ENCODE data around the genes TBC1D23 and NIT2.

DNA sequence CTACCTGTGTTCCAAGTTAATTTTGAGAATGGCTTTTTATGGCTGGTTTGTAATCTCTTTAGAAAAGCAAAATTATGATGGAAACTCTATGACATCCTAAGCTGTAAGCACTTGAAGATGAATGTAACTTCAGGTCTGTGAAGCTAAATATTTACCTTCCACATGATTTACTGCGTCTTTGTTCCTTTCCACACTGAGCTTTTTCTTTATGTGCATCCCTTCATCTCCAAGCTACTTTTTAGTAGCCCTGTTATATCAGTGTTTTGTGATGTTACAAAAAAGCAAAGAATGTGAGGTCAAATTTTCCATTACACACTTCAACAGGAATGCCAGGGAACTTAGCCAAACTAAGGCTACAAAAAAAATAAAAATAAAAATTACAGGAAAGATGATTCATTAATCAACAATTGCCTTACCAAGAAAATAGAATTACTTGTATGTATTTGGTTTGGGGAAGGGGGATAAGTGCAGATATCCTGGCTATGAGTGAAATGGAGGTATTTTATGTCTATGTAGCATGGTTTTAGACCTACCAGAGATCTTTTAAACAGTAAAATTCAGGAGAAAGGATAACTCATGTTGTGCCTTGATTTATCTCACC lies 73.0 kb downstream of the FILIP1L start:
- PRO-cap: bidirectional peak, plus-strand start at position 440 of the sequence, minus-strand start at position 243 of the sequence

- PRO-cap: no peak
These were observed 50.4 kb downstream of the FILIP1L start for GRCh38 chr3:100063824-100064459.

- PRO-cap: bidirectional peak, plus-strand start at chr3:100260995, minus-strand start at chr3:100260710
These were observed at the start of gene TBC1D23 for GRCh38 chr3:100260618-100261145. Gene TBC1D23 (plus strand): TSS chr3:100260992.

DNA sequence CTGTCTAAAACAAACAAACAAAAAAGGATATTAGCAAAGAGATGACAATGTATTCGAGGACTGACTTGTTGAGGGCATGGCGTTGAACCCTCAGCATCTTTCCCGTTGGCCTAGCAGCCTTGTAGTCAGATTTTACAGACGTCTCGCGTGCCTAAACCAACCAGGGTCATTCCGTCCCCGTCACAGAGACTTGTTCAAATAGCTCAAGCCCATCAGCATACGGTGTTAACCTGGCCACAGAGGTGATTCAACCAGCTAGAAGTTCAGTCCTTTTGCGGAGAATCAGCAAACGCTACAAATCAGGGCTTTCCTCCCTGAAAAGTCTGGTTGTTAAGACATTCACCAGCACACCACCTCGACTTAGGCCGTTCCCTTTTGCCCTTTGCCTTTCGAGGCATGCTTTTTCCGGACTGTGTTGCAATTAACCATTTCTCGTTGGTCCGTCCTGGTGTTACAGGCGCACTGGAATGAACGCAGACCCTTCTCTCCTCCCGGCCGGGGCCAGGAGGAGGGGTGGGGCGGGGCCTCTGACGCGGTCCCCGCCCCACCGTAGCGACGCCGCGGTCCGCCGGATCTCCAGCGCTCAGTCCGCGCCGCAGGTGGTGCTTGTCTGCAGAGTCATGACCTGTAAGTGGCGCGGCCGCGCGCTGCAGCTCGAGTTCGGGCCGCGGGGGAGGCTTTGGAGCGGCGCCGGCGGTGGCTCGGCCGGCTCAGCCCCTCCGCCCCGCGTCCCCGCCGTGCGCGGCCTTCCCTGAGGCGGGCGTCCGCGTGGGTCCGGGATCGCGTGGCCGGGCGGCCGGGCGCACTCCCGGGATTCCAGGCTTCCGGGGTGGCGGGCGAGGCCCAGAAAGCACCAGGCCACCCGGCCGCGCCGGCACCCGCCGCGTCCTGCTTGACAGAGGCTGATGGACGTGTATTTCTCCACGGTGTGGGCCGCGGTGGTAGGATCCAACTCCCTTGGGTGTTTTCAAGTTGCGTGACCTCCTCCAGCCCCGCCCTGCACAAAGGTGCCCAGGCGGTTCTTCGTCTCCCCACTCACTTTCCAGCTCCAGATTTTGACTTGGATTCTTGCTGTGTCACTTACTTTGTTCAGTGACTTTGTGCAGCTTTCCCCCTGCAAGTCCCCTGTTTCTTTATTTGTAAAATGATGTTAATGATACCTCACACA lies at the start of gene NIT2:
Gene NIT2 (plus strand): TSS at position 586 of the 1,168 bp plus-strand sequence.
- PRO-cap: bidirectional peak, plus-strand start at position 586 of the sequence, minus-strand start at position 469 of the sequence; bidirectional peak, plus-strand start at position 884 of the sequence, minus-strand start at position 890 of the sequence

DNA sequence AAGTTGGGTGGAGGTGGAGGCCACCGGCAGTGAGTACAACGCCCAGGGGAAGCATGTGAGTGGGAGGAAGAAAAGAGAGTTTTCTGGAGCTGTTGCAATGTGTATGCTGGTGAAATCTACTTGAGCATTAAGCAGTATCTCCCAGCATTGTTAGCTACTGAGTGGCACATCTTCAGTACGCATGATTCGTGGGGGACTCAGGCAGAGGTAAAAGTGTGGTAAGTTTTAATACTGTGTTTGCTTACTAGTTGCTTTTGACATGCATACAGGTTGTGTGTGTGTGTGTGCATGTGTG lies 26.6 kb downstream of the TMEM45A start:
- PRO-cap: no peak

GRCh38 chr3:100590486-100590926 lies 18.9 kb upstream of the ADGRG7 start:
- PRO-cap: no peak

- PRO-cap: no peak
These were observed 17.9 kb upstream of the ADGRG7 start for GRCh38 chr3:100591341-100591968.

DNA sequence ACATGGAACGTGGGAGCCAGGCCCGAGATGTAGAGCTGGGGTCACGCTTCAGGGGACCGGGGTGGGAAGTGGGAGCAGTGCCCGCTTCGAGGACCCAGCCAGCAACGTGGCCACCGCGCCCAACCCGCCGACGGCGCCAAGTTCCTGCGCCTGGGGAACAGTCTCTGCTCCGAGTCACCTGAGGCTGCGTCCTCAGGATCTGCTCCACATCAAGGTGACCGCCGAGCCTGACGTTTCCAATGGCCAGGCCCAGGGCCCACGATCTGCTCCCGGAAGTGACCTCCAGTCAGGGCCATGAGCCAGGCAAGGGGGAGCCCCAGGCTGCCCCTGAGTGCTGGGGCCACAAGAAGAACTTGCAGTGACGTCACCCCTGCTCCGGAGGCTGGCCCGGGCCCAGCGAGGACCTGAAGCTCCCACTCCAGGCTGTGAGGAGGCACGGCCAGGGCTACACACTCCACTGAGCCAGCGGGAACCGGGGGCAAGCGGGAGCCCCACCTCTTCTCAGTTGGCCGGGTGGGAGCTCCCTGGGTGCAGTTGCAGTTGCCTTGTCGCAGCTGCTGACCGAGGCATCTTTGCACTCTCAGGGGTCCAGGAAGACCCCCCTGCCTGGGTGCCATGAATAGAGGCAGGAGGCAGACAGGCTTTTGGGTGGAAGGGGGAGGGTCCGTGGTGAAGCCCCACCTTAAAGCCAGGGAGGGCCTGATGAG lies 26.8 kb upstream of the TFG start:
- PRO-cap: no peak

GRCh38 chr3:101430773-101431282 lies 82.2 kb downstream of the SENP7 start:
- PRO-cap: no peak

DNA sequence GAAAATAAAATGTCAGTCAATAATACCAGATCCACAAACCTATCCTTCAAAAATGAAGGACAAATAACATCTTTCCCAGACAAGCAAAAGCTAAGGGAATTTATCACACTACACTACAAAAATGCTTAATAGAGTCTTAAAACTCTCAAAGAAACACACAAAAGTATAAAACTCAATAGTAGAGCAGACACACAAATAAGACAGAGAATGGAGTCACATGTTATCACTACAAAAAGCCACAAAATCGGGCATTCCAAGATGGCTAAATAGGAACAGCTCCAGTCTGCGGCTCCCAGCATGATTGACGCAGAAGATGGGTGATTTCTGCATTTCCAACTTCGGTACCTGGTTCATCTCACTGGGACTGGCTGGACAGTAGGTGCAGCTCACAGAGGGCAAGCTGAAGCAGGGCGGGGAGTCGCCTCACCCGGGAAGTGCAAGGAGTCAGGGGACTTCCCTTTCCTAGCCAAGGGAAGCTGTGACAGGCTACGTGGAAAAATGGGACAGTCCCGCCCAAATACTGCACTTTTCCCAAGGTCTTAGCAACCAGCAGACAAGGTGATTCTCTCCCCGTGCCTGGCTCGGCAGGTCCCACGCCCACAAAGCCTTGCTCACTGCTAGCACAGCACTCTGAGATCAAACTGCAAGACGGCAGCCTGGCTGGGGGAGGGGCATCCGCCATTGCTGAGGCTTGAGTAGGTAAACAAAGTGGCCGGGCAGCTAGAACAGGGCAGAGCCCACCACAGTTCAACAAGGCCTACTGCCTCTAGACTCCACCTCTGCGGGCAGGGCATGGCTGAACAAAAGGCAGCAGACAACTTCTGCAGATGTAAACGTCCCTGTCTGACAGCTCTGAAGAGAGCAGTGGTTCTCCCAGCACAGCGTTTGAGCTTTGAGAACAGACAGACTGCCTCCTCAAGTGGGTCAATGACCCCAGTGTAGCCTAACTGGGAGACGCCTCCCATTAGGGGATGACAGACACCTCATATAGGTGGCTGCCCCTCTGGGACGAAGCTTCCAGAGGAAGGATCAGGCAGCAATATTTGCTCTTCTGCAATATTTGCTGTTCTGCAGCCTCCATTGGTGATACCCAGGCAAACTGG lies 46.2 kb downstream of the SENP7 start:
- PRO-cap: no peak

DNA sequence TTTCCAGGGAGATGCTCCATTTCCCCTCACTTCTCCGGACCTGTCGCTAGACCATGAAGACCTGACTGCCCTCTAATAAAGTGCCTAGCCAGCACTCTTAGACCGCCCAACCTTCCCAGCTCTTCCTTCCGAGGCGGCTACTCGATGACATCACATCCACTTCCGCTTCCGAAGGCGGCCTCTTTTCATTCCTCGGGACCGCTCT lies 165 bp upstream of the PCNP start:
- PRO-cap: bidirectional peak, plus-strand start outside the sequence, minus-strand start at position 154 of the sequence

DNA sequence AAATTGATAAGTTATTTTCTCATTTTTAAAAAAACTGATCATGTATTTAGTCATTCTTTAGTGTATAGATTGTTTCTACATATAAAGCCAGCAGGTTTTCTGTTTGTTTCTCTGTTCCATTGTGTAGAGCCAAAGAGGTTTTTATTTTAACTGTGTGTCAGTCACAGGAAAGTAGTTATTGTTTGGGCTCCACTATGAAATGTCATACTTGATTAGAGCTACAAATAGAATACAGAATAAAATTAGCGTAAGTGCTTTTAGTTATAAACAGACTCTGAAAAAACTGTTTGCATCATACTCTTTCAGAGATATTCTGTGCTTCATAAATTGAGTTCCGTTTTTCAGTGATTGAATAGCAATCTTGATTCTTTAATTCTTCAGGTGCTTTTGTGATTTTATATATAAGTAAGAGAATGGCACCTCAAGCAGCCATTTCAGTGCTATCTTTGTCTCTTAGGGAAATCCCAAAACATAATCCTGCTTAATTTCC lies 4.1 kb downstream of the PCNP start:
- PRO-cap: no peak

DNA sequence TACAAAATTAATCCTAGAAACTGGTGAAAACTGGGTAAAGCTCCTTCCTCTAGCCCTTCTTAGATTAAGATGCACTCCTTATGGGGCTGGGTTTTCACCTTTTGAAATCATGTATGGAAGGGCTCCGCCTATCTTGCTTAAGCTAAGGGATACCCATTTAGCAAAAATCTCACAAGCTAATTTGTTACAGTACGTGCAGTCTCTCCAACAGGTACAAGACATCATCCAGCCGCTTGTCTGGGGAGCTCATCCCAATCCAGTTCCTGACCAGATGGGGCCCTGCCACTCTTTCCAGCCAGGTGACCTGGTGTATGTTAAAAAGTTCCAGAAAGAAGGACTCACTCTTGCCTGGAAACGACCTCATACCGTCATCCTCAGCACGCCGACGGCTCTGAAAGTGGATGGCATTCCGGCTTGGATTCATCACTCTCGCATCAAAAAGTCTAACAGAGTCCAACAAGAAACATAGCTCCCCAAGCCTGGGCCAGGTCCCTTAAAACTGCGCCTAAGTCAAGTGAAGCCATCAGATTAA lies 37.7 kb downstream of the ZBTB11 start:
- PRO-cap: no peak

- PRO-cap: no peak
These were observed 36.4 kb downstream of the ZBTB11 start for GRCh38 chr3:101640262-101641209.

DNA sequence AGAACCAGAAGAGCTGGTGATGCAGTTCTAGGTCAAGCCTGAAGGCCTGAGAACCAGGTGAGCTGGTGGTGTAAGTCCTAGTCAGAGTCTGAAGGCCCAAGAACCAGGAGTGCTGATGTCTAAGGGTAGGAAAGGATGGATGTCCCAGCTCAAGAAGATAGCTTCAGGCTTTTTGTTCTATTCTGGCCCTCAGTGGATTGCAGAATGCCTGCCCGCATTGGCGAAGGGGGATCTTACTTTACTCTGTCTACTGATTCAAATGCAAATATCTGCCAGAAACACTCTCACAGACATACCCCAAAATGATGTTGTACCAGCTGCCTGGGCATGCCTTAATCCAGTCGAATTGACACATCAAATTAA lies 2.5 kb upstream of the NFKBIZ start:
- PRO-cap: no peak

DNA sequence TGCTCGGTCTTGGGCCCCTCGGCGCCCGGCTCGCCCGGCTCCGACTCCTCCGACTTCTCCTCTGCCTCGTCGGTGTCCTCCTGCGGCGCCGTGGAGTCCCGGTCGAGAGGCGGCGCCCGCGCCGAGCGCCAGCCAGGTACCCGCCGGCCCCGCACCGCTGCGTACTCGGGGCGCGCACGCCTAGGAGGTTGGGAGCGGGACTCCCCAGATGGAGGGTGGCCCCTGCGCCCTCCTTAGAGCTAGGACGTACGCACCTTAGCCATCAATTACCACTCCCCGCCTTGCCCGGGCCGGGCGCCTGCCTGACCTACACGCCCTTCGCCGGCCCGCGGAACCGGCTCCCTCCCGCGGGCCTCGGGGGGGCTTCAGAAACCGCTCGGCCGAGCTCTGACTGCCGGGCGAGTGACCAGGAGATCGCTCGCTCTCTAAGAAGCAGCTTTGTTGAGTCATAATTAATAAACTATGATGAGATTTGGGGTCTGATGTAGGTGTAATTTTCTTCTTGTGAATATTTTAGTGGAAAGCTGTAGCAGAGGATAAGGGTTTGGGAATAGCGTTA lies 547 bp downstream of the NFKBIZ start:
- PRO-cap: bidirectional peak, plus-strand start at position 162 of the sequence, minus-strand start at position 63 of the sequence

DNA sequence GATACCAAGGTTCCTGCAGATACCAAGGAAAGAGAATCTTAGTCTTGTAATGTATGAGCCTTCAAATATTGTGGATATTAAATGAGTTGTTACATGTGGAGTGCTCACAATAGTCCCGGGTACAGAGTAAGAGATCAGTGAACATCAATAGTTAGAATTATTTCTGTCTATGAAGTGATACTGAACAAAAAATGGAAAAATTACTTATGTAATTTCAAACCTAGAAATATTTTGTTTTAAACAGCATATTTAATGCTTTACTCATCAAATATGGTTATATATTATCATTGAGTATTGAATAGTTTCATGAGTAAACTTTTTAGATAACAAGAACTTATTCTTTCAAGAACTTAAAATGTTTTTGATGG lies 8.4 kb downstream of the NFKBIZ start:
- PRO-cap: no peak

DNA sequence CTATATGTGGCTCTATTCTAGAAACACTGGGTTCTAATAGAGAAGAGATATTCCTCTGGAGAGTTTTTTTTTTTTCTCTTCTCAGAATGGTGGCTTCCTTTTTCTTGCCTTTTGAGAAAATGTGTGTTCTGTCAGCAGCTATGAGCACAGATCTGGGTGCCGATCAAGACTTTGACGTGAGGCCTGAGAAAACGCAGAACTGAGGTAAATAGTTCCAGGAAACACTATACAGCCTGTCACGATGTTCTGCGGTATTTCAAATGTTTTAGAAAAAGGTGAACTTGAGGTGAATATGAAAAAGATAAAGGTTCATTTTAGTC lies 264.9 kb downstream of the NFKBIZ start:
- PRO-cap: no peak

DNA sequence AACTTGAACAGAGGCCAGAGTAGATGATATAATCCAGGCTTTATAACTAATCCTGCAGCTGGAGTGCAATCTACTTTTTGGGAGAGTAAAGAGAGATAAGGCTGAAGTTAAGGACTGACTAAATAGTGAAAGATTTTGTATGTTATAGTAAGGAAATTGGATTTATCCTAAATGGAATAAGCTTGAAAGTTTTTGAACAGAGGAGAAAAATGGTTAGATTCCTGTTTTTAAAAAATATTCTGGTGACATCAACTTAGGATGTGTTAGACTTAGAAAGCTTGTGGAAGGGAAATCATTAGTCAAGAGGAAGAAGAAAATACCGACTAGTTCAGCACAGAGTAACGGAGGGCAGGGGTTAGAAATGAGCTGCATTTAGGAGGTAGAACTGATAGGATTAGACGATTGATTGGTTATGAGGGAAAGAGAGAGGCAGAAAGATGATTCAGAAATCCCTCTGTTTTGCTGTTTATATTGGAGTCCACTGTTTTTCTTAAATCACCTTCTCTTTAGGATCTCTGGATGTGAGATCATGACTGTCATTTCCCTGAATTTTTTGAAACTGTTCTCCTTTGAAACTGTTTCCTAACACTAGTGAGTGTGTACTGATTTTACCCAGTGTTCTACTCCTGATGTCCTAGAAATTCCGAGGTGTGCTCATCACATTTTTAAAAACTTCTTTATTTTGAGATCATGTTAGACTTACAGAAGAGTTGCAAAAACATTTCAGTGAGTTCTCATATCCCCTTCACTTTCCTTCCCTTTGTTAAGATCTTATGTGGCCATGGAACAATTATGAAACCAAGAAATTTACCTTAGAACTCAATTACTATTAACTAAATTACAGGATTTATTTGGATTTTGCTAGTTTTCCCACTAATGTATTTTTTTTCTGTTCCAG lies 292.4 kb downstream of the NFKBIZ start:
- PRO-cap: no peak

DNA sequence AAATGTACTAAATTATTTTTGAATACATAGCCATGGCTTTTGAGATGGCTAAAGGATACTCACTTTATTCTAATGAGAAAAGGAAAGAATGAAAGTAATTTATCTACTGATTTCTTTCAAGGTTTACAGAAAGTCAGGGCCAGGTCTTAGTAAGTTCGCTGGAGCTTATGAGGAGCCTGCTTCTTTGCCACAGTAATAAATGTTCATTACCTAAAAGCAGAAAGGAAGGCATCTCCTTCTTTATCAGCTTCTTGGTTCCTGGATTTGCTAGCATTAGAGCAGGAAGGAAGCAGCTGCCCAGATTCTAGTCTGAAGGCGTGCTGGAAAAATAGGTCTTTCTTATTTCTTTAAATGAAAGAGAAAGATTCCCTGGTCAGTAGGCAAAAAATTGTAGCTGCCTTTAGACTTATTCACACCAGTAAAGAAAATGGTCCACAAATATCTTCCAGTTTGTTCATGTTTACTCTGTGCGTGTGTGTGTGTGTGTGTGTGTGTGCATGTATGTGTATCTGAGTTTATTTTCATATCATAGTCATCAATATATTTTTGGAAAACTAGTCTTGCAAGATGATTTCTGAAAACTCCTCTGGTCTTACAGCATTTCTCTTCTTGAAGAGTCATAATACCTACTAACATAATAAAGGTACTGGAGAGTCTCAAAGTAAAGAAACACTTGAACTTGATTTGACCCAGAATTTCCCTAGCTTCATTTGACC lies 255.4 kb upstream of the ZPLD1 start:
- PRO-cap: bidirectional peak, plus-strand start at position 270 of the sequence, minus-strand start at position 275 of the sequence